WTC11 (cell line): ENCODE data around the gene ATXN7L3B.

DNA sequence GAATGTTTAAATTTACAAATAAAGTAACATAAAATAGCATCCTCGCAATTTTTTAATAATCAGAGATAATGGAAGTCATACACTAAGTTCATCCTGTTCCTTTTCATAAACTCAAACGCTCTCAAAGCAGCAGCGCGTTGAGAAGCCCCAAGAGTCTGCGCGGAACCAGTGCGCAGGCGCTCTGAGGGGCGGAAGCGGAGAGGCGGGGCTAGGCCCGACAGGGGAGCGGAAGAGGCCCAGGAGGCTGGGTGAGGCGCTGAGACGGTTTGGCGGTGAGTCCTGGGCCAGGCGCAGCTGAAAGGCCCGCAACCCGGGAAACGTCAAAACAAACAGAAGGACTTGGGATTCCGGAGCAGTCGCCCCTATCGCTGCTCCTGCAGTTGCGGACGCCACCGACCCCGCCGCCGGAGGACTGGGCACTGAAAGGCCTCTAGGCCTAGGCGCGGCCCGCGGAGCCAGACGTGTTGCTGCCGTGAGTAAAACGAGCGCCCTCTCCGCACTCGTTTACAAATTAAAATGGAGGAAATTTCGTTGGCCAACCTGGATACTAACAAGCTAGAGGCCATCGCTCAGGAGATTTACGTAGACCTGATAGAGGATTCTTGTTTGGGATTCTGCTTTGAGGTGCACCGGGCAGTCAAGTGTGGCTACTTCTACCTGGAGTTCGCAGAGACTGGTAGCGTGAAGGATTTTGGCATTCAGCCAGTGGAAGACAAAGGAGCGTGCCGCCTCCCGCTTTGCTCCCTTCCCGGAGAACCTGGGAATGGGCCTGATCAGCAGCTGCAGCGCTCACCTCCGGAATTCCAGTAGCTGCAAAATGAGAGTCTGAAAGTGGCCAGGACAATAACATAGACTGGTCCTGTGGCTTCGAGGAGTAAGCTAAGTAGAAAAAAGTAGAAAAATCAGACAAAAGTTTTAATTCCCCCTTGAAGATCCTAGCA is at the start of gene ATXN7L3B:
Gene ATXN7L3B, plus strand, starts transcription at position 239 of the 941 bp plus-strand sequence.
- PRO-cap, result bidirectional peak, plus-strand start at position 259 of the sequence, minus-strand start at position 167 of the sequence; bidirectional peak, plus-strand start at position 697 of the sequence, minus-strand start at position 675 of the sequence

GRCh38 chr12:75658823-75659236 is 147.4 kb upstream of the KRR1 start:
- PRO-cap, result no peak

DNA sequence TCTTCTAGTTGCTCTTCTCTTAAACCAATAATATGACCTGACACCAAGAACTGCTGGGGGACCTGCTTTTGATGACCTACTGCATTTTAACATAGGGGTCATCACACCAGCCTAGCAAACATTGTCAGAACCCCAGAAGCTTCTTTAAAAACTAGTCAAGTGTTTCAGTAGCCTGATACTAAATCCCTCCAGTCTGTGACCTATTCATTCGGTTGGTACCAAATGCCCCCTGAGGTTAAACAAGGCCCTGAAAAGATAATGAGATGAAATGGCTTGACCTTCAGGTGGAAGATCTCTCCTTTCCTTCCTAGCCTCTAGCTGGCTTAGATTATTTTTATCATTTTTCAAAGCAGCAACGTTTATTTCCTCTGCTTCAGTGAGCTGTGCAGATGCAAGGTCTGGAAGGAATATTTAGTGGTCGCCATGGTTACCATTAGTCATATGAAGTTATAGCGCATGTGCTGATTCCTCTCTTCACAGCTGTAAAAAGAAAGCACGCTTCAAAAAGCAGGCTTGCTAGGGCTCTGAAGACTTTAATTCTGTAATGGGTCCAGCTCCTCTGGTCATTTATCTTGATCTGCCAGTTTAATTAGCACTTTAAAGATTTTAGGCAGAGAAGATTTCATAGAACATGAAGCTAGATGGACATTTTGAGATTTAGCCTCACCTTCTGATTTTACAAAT is 269.2 kb downstream of the NAP1L1 start:
- PRO-cap, result no peak

DNA sequence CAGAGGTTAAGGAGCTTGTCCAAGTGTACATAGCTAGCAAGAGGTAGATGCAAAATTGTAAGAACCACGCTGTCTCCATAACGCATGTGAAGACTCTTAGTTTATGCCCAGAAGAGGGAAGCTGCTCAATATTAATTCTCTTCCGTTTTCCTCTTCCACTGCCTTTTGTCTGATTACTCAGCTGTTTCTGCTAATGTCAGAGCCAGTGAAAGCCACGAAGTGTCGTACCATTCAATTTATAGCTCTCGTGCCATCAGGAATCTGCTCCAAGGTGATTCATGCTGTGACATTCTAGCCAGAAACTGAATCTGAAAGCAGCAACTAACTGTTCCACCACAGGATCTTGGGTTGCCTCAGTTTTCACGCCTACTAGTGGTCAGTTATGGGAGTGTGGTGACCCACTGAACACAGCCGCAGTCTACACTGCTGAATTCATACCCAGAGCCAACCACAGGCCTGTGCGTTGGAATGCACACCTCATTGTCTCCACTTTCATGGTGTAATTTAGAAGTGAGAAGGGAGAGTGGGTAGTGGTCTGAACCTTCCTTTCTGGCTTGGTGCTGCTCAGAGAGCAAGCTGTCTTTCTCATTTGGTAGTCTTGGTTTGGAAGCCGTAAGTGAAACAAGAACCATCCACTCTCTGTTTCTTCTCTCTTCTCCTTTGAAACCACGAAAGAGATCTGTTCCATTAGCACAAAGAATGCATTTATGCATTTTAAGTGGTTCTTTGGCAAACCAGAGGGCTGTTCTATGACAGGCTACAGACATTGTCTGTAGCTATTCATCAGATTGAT is 74.3 kb upstream of the NAP1L1 start:
- PRO-cap, result no peak

DNA sequence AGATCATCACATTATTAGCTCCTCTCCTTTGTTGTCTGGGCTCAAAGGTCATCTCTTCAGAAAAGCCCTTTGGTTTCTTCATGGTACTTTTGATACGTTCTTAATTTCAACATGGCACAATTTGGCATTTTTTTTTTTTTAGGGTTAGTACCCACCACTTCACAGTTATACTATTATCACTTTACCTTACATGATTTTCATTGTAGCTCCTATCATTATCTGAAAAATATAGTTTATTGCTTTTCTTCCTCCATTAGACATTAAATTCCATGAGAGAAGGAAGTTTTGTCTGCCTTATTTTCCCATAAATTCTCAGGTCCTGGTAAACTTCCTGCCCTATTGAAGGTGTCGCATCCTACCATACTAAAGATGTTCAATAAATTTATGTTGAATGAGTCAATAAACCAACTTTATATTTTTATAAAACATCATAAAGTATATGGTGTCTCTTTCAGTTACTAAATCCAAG is 104.7 kb upstream of the BBS10 start:
- PRO-cap, result no peak

DNA sequence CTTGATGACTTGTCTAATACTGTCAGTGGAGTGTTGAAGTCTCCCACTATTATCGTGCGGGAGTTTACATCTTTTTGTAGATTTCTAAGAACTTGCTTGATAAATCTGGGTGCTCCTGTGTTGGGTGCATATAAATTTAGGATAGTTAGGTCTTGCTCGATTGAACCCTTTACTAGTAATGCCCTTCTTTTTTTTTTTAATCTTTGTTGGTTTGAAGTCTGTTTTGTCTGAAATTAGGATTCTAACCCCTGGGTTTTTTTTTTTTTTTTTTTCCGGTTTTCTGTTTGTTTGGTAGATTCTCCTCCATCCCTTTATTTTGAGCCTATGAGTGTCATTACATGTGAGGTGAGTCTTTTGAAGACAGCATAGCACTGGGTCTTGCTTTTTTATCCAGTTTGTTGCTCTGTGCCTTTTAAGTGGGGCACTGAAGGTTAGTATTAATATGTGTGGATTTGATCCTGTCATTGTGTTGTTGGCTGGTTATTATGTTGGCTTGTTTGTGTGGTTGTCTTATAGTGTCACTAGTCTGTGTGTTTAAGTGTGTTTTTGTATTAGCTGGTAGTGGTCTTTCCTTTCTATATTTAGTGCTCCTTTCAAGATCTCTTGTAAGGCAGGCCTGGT is 46.0 kb downstream of the OSBPL8 start:
- PRO-cap, result no peak

DNA sequence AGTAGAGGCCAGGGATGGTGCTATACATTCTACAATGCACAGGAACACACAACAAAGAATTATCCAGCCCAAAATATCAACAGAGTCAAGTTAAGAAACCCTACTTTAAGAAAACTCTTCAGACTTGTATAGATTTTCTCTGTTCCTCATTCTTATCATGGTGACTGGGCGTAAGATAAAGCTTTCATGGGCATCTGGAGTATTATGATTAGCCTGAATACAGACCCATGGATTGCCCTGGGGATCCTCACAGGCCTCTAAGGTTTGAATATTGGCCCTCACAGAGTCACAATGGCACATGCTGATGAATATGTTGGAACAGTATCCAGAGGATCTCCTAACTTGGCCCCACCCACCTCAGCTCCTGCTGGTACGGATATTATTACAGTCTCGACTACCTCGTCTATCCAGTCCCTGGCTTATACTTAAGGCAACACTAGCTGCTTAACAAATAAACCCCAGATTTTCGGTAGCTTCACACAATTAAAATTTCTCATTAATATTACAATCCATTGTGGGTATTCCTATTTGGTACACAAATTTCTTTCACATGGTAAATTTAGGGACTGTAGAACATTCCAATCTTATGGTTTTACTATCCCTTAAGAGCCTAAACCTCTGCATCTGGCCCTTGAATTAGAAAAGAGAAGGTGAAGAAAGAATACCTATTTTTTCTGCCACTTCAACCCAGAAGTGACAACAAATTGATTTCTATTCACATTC is 8.0 kb downstream of the OSBPL8 start:
- PRO-cap, result no peak

- PRO-cap, result no peak
Observed at GRCh38 chr12:77272538-77272800, 207.1 kb upstream of the E2F7 start.

DNA sequence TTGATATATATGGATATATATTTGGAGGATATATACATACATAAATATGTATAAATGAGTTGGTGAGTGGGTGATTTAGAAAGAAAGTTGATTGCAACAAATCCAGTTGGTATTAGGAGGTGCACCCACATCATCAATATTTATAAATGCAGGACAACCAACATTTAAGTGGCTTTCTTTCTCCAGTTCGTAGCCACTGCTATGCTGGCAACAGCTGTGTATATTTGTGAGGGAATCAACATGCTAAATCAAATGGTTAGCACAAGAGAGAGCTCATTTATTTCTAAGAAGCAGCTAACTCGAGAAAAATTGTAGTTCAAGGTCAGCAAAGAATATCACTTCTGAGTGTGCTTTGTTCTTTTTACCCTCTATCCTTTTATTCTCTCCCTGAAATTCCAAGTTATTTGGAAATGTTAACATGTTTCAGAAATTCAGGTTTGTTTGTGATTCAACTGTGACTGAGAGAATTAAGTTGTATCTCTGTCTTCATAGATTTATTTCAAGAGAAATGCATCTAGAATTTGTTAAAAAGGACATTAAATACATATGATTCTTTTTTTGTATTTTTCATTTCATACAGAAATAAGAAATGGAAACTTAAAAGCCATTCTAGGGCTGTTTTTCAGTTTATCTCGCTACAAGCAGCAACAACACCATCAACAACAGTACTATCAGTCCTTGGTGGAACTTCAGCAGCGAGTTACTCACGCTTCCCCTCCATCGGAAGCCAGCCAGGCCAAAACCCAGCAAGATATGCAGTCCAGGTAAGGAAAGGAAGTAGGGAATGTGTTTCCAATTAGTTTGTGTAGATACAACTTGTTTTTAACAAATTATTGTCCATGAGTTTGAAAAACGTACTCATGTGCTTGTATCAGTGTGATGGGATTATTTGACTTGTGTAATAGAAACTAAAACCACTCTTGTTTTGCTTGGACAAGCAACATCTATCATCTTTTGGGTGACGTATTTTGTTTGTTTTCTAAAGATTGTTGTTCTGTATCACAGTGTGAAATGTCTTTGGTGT is 137.6 kb downstream of the NAV3 start:
- PRO-cap, result no peak

GRCh38 chr12:79416016-79416384 is 274.8 kb downstream of the PAWR start:
- PRO-cap, result no peak

DNA sequence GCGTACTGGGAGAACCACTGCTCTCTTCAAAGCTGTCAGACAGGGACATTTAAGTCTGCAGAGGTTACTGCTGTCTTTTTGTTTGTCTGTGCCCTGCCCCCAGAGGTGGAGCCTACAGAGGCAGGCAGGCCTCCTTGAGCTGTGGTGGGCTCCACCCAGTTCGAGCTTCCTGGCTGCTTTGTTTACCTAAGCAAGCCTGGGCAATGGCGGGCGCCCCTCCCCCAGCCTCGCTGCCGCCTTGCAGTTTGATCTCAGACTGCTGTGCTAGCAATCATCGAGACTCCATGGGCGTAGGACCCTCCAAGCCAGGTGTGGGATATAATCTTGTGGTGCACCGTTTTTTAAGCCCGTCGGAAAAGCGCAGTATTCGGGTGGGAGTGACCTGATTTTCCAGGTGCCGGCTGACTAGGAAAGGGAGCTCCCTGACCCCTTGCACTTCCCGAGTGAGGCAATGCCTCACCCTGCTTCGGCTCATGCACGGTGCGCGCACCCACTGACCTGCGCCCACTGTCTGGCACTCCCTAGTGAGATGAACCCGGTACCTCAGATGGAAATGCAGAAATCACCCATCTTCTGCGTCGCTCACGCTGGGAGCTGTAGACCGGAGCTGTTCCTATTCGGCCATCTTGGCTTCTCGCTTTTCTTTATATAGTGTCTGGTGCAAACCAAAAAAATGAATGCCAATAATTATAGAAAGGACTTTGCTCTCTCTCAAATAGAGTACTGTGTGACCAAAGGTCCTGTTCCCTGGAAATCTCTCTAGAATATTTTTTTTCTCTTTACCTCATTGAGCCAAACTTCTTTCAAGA is 50.3 kb downstream of the OTOGL start:
- PRO-cap, result unidirectional peak, plus-strand start at position 381 of the sequence; unidirectional peak, minus-strand start at position 445 of the sequence; unidirectional peak, minus-strand start at position 636 of the sequence

DNA sequence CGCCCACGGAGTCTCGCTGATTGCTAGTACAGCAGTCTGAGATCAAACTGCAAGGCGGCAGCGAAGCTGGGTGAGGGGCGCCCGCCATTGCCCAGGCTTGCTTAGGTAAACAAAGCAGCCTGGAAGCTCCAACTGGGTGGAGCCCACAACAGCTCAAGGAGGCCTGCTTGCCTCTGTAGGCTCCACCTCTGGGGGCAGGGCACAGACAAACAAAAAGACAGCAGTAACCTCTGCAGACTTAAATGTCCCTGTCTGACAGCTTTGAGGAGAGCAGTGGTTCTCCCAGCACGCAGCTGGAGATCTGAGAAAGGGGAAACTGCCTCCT is 33.8 kb downstream of the PTPRQ start:
- PRO-cap, result unidirectional peak, minus-strand start at position 103 of the sequence

DNA sequence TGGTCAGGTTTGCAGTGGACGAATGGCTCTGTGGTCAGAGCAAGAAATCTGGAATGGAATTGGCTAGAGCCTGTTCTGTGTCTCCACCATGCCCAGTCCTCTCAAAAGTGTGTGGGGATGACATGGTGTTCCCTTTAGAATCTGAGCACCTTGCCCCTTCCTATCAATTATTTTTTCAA is 1.4 kb downstream of the ACSS3 start:
- PRO-cap, result no peak

GRCh38 chr12:82350120-82350537 is 8.1 kb downstream of the CCDC59 start:
- PRO-cap, result no peak

GRCh38 chr12:82678111-82678484 is 8.6 kb upstream of the TMTC2 start:
- PRO-cap, result no peak

- PRO-cap, result no peak
Observed at GRCh38 chr12:83150531-83150932, 463.8 kb downstream of the TMTC2 start.

GRCh38 chr12:85280341-85281015 is 458 bp downstream of the ALX1 start:
- PRO-cap, result bidirectional peak, plus-strand start at chr12:85280476, minus-strand start at chr12:85280405; unidirectional peak, minus-strand start at chr12:85280771

DNA sequence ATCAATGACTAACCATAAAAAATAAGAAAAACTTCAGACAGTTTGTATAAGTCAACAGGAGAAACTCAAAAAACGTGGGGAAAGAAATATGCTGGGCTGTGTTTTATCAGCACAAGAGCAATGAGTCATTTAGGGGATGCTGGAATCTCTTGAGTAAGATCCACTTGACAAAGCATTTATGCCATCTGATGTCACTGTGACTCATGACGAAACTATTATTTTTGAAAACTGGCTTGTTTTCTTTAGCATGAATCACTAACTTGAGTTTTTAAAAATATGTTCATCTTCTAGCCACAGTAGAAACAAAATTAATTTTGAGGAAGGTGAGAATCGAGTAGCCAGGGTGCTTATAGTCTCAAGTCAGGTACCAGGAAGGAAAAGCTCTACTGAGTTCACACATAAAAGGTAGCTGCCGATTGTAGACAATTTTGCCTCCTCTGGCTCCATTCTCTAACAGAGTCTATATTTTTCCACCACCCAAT is 456.2 kb upstream of the MGAT4C start:
- PRO-cap, result no peak

DNA sequence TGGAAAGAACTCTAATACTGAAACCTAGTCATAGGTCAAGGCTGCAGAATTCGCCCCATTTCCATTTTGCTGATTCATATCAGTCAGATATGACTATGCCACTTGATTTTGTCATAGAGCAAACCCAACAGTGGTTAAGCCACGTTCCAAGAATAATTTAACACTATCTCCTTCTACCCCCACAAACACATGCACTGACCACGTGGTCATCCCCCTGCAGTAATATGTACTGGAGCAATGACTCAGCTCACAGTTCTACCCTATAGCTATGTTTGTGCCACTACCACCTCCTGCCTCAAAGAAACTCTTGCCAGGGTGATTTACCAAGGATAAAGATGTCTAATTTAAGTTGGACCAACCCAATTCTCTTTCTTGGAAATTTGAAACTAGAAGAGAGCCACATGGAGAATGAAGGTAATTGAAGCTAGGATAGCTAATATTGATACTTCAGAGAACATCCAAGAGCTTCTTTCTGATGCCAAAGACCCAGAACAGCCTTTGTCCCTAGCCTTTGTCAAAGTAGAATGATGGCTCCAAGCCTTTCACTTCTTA is 157.7 kb downstream of the TMTC3 start:
- PRO-cap, result no peak

DNA sequence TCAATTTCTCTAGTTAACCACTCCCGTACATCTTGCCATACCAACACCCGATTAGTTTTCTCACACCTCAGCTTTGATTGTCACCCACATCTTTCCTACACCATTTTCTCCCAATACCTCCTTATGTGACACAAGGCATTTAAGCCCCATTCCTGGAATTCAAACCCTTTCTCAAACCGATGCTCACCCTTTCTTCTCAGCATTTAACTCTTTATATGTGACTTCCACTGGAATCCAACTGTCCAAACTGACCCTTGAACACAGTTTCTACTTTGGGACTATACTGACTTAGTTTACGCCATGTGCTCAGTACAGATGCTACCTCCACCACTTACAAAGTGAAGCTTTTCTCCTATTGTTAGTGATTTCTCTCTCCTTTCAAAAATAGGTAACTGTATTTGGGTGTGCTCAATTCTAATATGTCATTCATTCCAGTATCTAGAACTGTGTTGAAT is 80.4 kb downstream of the KITLG start:
- PRO-cap, result no peak